GM23248 (cell line): ENCODE measurements around the genes BBLN and ZER1.

- RAMPAGE, long total RNA = no peak
These were observed 18.6 kb downstream of the PTGES2 start for GRCh38 chr9:128108958-128109201.

GRCh38 chr9:128119094-128119866 is 8.2 kb downstream of the PTGES2 start:
- RAMPAGE, long total RNA = no peak

DNA sequence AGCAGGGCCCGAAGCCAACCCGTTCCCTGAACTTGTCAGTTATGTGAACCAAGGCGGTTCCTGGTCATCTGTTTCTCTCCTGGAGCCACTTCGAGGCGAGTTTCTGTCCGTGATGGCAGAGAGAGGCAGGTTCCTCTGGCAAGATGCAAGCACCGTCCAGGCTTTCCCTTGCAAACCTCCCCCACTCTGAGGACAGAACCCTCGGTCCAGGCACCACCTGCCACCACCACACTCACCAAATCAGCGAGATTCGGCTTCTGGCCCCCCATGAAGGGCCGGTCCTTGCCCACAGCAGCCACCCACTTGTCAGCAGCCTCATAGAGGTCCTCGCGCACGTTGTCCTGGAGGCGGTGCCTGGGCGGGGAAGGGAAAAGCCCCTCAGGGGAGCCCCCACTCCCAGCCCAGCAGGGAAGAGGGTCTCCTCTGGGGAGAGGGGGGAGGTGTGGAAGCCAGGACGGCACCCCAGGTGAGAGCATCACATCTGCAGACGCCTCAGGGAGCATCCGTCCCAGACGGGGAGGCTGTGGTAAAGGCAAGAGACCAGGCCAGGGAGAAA is 5.3 kb downstream of the PTGES2 start:
- RAMPAGE, long total RNA = no peak

GRCh38 chr9:128141876-128142624 is 7.2 kb upstream of the LCN2 start:
- RAMPAGE, long total RNA = no peak

DNA sequence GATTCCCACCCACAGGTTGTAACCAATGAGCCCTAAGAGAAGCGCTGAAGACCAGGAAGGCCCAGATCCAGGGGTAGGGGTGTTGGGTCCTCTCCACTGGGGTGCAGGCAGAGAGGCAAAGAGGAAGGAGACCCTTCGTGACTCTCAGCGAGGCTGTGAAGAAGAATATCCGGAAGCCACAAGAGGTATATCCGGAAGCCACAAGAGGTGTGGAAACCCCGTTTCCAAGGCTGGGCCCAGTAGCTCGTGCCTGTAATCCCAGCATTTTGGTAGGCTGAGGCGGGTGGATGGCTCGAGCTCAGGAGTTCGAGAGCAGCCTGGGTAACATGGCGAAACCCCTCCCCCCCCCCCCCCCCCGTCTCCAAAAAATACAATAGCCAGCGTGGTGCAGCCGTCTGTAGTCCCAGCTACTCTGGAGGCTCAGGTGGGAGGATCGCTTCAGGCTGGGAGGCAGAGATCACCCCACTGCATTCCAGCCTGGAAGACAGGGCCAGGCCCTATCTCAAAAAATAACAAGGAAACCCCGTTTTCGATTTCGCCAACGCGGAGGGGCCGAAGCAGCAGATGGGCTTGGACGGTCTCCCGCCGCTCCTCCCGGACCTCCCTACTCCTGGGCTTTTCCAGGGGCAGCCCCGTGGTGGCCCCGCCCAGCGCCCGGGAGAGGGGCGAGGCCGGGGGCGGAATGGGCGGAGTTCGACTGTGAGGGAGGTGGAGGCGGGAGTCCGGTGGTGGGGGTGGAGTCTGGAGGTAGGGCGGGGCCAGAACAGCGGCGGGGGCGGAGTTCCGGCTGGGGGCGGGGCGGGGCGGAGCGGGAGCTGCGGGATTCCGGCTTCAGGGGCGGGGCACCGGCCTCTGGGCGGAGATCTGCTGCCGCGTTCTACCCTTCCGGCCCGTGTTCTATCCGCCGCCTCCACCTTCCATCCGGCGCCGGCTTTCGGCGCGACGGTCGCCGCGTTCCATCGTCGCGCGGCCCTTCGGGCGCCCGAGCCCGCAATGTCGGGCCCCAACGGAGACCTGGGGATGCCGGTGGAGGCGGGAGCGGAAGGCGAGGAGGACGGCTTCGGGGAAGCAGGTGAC is at the start of gene BBLN:
Gene BBLN, plus strand, starts transcription at position 851 of the 1,077 bp plus-strand sequence.
- RAMPAGE, long total RNA = start-site peak on the plus strand centred at position 908 of the sequence, 123 bp wide, 2,034 and 1,872 reads in 2 replicates

DNA sequence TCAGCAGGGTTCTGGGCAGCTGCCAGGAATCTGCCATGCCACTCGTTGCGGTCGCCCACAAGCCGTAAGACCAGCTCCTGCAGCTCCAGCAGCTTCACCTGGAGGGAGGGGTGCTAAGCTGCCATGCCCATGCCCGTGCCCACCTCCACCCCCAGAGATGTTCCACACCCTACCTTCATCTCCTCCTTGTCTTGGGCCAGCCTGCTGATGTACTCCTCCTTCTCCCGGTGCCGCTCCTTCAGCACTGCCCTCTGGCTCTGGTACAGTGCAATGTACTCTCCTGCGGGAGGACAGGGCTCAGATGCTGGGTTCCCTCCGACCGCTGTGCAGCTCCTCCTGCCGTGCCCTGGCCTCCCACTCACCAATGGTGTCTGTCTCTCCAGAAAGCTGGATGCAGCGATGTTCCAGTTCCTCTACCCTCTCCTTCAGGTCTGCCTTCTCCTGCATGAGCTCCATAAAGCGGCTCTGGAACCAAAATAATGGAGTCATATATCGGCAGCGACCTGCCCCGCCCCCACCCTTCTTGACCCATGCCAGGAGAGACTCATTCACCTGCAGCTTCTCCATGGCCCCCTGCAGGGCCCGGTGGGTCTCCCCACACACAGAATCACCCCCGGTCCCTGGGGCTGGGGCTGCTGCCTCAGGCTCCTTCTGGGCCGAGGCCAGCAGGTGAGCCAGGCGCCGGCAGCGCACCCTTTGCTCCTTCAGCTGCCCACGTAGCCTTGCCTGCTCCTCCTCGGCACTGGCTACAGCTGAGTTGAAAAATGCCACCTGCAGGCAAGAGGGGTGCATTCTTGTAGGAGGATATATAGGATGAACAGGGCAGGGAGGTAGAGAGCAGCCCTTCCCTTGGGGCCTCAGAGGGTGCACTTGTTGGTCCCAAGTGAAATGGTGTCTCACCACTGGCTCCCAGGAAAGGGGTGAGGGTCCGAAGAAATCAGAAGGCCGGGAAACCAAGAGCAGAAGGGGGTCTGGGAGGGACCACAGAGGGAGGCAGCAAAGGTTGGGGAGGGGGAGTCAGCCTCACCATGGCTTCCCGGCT is 18.1 kb downstream of the GOLGA2 start:
- RAMPAGE, long total RNA = no peak

DNA sequence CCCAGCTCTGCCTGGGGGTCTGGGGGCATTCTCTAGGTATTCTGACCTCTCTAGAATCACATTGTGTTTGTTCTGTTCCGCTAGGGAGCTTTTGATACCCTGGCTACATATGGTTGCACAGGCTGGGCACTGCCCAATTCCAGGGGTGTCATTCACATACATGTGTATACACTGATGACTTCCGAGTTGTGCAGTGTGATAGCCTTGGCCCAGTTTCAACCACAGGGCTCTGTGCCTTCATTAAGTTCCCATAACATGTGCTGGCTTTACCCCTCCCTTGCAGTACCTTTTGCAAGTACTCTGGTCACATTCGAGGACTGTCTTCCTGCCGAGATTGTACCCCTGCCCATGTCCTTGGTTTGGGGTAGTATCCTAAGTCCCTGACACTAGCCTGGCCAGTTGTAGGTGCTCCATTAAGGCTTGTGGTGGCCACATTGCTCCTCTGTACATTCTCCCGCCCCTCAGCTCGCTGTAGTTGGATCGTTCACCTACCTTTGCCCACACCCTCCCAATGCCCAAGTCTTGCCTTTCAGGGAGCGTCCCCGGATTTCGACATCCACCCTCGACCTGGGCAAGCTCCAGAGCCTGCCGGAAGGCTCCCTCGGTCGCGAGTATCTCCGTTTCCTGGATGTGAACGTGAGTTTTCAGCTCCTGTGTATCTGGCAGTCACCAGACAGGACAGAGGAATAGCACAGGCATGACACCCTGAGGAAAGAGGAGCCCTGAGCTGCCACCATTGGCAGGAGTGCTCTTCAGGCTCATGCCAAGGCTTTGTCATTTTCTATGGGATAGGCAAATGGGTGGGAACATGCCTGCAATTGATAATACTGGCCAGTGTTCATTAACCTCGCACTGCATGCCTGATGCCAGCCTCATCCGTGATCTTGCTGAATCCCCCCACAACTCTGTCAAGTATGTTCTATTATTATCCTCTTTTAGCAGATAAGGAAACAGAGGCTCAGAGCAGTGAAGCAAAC is 2.9 kb downstream of the COQ4 start:
- RAMPAGE, long total RNA = no peak

- RAMPAGE, long total RNA = no peak
These were observed 470 bp upstream of the CERCAM start for GRCh38 chr9:128420087-128420686.

DNA sequence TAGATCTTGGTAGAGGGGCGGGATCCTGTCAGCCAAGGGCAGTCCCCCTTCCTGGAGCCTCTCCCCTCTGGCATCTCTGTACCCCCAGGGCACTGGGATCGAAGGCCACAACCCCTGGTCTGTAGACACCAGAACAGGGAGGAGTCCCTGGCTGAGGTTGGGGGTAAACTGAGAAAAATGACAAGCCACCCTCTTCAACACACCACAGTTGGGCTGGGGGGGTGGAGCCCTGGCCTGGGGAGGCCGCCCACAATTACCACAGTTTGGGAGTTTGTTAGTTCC is 887 bp downstream of the CERCAM start:
- RAMPAGE, long total RNA = no peak

- RAMPAGE, long total RNA = no peak
These were observed 24.8 kb downstream of the SPTAN1 start for GRCh38 chr9:128577025-128577771.

DNA sequence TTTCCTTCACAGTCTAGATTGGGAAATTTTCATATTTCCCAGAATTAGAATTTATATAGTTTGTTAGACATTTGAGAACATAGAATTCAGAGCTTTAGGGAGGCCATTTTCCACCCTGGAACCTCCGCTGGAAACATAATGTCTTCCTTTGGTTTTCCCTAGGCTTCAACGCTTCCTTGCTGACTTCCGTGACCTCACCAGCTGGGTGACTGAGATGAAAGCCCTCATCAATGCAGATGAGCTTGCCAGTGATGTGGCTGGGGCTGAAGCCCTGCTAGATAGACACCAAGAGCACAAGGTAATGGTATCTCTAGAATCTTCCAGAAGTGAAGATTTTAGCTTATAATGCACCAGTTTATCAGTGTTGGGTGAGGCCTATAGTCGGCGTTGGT is 25.6 kb downstream of the SPTAN1 start:
- RAMPAGE, long total RNA = no peak

- RAMPAGE, long total RNA = no peak
These were observed 27.3 kb downstream of the DYNC2I2 start for GRCh38 chr9:128629199-128629864.

DNA sequence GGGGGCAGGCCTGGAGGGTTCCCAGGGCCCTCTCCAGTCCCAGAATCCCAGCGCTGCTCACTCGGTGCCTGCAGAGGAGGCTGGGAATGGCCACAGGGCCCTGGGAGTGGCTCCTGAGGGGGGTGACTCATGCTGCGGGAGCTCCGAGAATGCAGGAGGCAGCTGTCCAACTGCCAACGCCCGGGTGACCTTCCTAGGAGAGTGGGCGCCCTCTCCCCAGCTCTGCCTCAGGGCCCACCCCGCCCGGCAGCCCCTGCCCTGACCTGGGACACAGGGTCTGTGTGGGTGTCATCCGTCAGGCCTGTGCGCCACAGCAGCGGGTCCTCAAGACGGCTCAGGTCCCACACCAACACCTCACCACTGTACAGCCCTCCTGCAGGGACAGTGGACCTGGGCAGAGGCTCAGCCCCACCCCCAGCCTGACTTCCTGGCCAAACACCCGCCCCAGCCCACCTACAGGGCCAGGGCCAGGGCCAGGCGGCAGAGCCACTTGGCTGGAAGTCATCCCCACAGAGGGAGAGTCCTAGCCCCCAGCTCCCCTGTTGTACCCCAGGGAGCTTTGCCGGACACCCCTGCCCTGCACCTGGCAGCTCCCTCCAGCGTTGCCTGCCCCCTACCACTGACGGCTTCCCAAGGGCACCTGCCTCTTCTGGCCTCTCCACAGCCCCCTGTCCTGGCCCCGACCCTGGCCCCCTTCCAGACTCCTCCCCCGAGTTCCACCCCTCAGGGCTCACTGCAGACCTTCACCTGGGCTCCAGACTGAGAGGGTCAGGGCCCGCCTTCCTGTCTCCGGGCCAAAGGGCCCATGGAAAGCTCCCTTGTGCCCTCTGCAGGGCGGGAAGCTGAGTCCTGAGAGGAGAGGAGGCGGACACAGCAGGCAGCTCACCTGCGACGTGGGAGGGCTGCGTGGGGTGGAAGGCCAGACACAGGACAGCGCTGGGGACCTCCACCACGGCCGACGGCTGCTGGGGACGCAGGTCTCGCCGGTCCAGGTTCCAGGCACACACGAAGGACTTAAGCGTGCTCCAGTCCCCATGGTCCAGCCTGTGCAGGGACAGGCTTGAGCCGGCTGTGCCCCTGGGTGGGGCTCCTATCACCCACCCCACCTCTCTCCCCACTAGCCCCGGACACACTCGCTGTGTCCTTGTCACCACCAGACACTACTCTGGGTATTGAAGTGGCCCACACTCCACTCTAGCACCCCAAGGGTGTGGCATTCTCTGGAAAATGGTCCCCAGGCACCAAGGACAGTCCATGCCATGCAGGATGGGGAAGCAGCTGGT is 20.8 kb downstream of the DYNC2I2 start:
- RAMPAGE, long total RNA = no peak

- RAMPAGE, long total RNA = no peak
These were observed 4.4 kb upstream of the SET start for GRCh38 chr9:128684154-128685481.

- RAMPAGE, long total RNA = no peak
These were observed 915 bp upstream of the ZDHHC12 start for GRCh38 chr9:128724707-128725377.

DNA sequence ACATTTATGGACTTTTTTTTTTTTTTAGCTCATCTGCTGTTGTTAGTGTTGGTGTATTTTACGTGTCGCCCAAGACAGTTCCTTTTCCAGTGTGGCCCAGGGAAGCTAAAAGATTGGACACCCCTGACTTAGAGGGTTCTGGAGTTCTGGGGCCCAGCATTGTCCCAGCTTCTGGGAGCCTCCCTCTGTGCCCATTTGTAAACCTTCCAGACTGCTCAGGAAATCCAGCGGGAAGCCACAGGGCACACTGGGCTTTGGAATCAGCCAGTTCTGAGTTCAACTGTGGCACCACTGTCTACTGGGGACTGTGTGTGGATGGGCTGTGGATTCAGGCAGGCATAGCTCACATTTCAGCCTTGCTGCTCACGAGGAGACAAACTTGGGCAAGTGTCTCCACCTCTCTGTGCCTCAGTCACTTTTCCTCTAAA is 9.6 kb downstream of the ZER1 start:
- RAMPAGE, long total RNA = no peak

- RAMPAGE, long total RNA = start-site peak on the minus strand at chr9:128771909-128771937, 23 and 23 reads in 2 replicates
These were observed at the start of gene ZER1 for GRCh38 chr9:128771783-128772182. ZER1 (minus strand) TSS chr9:128771927.

- RAMPAGE, long total RNA = no peak
These were observed 19.2 kb downstream of the KYAT1 start for GRCh38 chr9:128862336-128863141.

- RAMPAGE, long total RNA = no peak
These were observed 3.4 kb downstream of the KYAT1 start for GRCh38 chr9:128878281-128878913.

DNA sequence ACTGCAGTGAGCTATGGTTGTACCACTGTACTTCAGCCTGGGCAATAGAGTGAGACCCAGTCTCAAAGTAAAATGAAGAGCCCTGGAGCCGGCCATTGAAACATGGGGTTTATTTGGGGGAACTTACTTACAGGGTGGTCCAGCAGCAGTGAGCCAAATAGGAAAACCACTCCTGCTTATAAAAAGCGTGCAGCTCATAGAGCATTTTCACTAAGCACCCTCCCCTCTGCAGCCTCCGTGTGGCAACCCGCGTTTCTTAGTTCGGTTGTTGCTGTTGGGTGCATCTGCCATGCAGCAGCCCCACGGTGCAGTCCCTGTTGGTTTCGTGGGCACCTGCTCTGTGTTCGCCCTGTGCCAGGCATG is 10.2 kb upstream of the PHYHD1 start:
- RAMPAGE, long total RNA = no peak